ENCODE results near the genes NUP155 and OSMR.

DNA sequence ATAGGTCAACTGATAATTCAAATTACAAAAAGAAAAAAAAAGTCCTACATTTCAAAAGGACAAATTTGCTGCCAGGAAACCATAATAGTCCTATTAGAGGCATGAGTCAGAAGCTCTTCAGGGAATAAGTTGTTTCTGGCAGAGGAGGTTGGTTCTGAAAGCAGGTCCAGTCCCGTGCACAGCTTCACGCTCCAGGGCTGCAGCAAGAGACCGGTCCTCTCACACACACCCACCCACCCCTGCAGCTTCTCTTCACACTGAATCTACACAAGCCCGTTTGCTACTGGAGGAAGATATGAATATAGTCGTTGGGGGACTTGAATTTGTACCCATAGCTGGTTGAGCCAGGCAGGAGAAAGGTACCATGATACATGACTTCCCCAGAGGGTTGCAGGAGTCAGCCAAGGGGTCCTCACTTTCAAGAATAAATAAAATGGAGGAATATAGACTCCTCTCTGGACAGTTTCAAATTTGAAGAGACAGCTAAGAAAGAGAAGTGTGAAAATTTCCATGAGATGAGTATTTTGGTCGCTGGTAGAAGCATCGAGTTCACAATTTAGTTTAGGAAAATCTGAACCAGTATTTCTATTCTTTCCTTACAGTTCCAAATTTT lies 36.8 kb upstream of the SLC1A3 start:
- PRO-cap: no peak

- PRO-cap: no peak
These were observed 118.4 kb downstream of the SLC1A3 start for GRCh38 chr5:36724457-36725520.

DNA sequence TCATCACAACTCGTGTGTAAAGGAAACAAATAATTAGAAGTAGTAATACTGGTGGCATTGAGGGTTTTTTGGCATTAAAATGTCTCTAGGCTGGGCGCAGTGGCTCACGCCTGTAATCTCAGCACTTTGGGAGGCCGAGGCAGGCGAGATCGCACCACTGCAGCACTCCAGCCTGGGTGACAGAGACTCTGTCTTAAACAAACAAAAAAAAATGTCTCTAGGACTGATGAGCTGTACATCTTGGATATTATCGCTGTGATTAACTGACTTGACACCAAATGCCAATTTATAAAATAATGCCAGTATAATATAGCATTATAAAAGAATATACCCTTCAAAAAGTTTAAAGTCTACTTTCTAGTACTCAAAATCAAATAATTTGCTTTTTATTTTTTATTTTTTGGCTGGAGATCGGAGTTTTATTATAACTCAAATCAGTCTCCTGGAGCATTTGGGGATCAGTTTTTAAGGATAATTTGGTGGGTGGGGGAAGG lies 7.7 kb upstream of the NIPBL start:
- PRO-cap: no peak

DNA sequence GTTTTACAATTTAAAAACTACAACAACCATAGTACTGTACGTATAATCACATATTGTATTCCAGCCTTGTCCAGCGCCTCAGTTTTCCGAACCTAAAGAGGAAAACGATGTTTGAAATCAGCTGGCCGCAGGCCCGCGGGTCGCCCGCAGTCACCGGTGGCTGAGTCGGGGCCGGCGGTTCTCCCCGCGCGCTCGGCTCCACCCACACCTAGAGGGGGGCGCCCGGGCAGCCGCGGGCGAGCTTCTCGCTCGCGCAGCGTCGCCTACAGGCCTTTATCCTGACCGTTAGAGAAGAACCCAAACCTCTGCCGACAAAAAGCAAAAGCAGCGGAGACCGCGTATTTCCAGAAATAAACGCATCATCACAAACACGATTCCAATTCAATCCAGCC lies 821 bp upstream of the NIPBL start:
- PRO-cap: unidirectional peak, plus-strand start at position 288 of the sequence

GRCh38 chr5:36970811-36971118 lies 94.2 kb downstream of the NIPBL start:
- PRO-cap: no peak

DNA sequence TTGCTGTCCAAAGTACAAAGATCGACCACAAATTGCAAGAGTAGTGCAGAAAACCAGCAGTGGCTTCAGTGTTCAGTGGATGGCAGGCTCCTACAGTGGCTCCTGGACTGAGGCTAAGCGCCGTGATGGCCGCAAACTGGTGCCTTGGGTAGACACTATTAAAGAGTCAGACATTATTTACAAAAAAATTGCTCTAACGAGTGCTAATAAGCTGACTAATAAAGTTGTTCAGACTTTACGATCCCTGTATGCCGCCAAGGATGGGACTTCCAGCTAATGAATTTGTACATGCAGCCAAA lies 184.6 kb downstream of the CPLANE1 start:
- PRO-cap: no peak

DNA sequence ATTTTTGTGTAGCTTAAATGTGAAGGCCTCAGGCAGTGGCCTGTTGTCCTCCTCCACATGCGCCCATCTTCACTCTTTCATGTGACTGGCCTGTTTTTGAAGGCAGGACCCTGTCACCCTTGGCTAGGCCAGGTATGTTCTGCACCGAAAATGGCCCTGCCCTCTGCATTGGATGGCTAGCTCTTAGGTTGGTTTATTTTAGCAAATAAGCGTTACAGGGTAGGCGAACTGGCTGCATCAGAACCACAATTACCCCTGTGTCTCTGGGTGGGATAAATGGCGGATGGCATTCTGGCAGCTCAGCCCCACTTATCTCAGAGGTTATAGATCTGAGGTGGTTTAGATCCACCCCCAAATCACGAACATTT lies 738 bp upstream of the CPLANE1 start:
- PRO-cap: no peak

DNA sequence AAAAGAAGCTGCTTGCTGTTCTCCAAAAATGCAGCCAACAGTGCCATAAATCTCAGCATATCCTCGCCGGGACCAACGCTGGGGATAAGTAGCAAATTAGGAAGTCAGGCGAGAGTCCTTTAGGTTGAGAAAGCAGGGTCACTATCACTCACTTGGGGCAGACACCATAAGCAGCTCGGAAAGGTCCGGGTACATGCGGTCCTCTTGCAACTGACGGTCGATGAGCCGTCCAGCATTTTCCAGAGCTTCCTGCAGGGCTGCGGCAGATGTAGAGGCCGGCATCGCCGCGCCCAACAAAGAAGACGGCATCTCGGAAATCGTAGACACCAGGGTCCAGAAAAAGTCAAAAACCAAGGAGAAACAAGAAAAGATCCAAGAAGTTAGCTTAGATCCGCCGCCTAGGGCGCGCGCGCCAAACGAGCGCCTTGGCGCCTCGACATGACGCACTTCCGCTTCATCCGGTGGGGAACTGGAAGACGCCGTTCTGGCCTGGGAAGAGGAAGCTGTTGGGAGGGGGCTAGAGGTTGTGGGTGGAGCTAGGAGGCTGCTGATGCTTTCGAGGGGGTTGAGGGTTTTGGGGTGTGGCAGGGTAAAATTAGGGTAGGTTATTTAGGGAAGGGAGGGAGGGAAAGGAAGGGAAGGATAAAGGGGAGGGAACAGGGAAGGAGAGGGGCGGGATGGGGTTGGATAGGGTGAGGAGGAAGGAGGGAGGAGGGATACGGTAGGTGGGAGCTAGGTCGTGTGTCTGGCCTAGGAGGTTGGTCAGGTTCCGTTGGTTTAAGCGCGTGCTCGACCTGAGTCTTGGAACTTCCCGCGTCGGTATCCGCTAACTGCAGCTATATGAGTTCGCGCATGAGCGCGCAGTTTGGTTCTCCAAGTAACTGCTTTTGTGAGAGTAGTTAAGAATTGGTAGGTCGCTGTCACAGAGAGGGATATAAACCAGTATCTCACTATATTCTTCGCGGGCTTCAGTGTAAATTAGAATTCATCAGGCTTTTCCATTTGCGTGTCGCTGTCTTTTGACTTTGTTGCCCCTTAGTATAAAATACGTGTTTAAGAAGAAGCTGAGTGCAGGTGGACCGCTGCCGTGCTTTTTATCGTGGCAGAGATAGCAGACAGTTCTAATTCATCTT lies at the start of gene NUP155:
Gene NUP155 (minus strand): TSS at position 438 of the 1,133 bp plus-strand sequence.
- PRO-cap: bidirectional peak, plus-strand start at position 167 of the sequence, minus-strand start at position 183 of the sequence; bidirectional peak, plus-strand start at position 765 of the sequence, minus-strand start at position 427 of the sequence

DNA sequence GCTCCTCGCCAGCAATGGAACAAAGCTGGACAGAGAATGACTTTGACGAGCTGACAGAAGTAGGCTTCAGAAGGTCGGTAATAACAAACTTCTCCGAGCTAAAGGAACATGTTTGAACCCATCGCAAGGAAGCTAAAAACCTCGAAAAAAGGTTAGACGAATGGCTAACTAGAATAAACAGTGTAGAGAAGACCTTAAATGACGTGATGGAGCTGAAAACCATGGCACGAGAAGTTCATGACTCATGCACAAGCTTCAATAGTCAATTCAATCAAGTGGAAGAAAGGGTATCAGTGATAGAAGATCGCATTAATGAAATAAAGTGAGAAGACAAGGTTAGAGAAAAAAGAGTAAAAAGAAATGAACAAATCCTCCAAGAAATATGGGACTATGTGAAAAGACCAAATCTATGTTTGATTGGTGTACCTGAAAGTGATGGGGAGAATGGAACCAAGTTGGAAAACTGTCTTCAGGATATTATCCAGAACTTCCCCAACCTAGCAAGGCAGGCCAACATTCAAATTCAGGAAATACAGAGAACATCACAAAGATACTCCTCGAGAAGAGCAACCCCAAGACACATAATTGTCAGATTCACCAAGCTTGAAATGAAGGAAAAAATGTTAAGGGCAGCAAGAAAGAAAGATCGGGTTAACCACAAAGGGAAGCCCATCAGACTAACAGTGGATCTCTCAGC lies 149.9 kb downstream of the GDNF start:
- PRO-cap: no peak

GRCh38 chr5:38166685-38167336 lies 91.5 kb upstream of the EGFLAM start:
- PRO-cap: no peak

DNA sequence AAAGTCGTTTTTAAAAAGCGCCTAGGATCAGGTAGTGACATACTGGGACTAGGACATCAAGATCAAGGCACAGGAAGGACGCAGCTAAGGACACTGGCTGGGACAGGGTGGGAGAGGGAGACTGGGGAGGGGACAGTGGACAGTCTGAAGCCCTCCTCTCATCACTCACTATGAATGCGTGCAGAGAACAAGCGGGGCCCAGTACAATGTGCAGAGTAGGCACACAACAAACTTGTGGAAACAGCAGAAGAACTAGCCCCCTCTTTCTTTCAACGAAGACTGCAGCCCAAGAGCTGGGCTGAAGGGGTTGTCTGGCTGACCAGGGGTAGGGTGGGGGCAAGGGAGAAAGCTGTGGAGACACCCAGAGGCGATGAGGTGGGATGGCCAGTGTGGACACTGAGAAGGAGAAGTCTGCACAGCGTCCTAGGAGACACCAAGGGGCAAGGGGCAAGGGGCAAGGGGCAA lies 62.4 kb downstream of the LIFR start:
- PRO-cap: no peak

- PRO-cap: no peak
These were observed 94.4 kb upstream of the LIFR start for GRCh38 chr5:38650550-38651482.

GRCh38 chr5:38845640-38846605 lies at the start of gene OSMR:
TSS of gene OSMR (plus strand) at chr5:38846012.
- PRO-cap: no peak

DNA sequence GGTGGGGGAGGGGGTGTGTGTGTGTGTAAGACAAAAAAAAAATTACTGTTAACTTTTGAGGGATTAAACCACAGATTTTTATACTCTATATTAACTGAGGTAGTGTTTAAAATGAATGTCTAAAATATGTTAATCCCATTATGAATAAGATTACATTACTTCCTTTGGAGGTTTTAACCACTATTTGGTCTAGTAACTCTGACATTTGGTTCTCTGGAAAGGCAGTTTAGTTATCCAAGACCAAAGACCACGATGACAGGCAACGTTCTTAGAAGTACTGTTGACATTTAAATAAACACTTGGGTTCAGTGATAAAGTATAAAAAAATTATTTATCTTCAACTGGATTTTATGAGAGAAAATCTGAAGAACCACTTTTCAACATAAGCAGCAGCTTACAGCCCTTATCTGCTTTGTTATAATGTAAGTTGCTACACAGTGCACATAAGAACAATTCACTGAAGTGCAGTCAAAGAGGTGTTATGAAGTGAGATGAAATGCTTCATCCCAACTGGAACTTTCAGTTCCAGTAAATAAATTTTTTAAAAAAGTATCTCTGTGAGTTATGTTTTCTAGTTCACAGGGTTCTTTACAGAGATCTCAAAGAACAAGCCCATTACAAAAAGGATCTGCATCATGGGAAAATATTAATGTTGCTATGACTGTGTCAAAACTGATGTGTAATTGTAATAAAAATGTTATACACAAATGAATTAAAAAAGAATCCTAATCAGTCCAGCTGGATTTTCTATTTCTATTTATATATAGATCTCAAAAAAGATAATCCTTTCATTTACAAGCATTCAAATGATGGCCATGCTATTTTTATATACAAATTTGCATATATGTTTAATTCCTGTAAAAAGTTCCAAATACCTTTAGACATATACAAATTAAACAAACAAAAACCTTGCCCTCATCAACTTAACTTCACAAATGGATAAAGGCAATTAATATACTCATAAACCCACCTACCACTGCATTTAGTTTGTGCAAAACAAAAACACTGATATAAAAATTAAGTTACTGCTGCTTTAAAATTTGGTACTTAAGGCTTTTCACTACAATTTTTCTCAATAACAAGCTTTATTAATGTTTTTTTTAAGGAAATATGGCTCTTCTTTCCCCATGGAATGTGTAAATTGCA lies 94.8 kb downstream of the OSMR start:
- PRO-cap: no peak

- PRO-cap: no peak
These were observed 7.4 kb downstream of the RICTOR start for GRCh38 chr5:39066690-39067389.

GRCh38 chr5:39137530-39138100 lies 63.4 kb upstream of the RICTOR start:
- PRO-cap: no peak

GRCh38 chr5:39370431-39371094 lies 6.3 kb upstream of the C9 start:
- PRO-cap: no peak

DNA sequence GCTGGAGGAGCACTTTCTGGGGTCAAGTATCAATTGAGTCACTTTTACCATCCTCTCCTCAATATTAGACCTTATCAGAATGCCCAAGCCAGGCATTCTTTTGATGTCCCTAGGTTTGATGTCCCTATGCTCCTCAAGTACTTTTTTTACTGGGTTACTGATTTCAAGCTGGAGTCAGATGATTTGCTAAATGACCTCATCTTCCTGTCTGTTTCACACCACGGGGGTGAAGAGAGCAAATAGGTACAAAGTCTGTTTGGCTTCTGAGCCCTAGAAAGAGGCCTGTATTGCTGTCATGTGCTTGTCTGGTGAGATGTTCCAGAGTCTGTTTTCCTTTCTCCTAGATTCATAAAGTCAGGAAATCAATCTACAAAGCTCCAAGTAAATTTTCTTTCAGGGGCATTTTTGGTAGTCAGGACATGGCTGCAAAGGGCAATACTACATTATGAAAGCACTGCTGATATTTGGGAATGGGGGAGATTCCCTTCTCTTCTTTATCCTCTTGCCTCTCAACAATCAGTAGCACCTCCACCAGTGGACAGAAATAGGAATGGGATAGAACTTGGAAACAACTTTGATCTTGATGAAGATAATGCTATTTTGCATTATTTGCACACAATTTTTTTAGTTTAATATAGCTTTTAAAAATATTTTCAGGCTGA lies 12.8 kb upstream of the DAB2 start:
- PRO-cap: no peak

- PRO-cap: no peak
These were observed 199.7 kb upstream of the DAB2 start for GRCh38 chr5:39624400-39624956.

GRCh38 chr5:40404981-40405530 lies 274.7 kb upstream of the PTGER4 start:
- PRO-cap: no peak